ENCODE results near the gene XYLB.

DNA sequence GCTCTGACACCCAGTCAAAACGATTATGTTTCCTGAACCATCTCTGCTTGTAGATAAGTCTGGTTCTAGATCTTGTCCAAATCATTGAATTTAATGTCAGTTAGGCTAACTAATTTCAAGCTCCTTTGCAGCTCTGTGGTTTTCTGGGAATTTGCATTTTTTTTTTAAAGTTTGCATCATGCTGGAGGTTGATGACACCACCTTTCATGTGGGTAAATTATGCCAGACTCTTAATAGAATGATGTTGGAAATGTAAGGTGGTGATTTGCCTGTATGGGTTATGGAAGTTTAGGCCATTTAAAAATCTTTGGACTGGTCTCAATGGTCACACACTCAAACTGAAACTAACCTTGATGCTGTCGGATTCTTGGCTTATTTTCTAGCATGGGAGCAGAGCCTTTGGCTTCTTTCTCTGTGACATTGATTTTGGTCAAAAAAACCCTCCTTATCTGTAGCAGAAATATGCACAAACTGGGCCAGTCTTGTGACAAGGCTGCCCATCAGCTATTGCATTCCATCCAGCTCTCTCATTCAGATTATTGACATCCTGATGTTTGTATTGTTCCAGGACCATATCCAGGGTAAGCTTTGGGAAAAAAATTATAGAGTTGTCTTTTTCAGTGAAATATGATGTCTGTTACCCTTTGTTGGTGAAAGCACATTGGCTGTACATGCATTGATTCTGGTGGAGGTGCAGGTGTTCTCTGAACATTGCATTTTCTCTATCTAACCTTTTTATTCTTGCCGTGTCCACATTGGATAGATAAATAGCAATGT lies 35.9 kb downstream of the ARPP21 start:
- PRO-cap = no peak

DNA sequence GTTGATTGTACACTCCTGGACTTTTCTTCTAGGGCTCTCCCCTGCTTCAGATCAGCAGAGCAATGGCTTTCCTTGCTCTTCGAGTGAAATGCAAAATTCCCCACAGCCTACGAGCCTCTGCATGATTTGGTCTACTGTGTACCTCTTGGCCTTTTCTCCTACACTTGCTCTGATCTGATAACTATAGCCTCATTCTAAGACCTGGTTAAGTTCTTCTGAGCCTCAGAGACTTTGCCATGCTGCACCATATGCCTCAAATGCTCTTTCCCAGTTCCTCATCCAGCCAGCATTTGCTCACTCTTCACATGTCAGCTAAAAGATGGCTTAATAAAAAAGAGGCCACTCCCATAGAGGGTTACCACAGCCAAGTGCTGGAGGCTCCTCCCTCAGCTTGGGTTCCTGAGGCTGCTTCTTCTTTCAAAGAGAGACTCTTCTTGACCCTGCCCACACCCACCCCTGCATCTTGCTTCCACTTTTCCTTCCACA lies 22.9 kb upstream of the DCLK3 start:
- PRO-cap = no peak

DNA sequence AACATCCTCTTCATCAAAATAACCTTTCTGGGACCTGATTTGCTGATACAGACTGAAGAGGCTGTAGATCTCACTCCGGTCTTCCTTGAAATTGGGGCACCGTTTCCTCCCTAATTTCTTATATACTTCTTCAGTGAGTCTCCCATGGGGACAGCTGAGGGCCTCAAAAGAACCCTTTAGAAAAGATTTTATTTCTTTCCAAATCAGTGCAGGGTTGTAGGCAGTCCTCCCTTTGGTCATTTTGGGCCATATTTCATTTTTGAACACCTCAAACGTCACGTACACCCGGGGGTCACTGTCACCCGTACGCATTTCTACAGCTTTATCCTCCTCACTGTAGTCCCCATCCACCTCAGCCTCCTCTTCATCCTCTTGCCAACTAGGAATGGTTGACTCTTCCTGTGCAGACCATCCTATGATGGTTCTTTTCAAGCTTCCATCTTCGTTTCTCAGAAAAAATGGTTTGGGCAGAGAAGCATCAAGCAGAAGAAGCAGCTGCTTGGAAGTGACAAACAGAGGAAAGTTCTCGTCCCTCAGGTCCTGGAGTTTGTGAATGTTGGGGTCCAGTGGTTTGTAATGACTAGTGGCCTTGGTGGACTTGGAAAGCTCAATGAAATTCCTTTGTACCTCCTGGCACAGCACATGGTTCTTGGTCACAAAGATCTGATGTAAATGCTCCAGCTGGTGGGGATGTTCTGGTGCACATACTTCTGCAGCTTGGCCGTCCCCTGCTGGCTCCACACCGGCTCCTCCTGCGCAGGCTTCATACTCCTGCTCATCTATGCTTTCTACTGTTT lies 89.2 kb downstream of the TRANK1 start:
- PRO-cap = no peak

- PRO-cap = no peak
These were observed 87.7 kb downstream of the TRANK1 start for GRCh38 chr3:36856791-36857949.

GRCh38 chr3:36907740-36908835 lies 36.8 kb downstream of the TRANK1 start:
- PRO-cap = bidirectional peak, plus-strand start at chr3:36908646, minus-strand start at chr3:36908518

DNA sequence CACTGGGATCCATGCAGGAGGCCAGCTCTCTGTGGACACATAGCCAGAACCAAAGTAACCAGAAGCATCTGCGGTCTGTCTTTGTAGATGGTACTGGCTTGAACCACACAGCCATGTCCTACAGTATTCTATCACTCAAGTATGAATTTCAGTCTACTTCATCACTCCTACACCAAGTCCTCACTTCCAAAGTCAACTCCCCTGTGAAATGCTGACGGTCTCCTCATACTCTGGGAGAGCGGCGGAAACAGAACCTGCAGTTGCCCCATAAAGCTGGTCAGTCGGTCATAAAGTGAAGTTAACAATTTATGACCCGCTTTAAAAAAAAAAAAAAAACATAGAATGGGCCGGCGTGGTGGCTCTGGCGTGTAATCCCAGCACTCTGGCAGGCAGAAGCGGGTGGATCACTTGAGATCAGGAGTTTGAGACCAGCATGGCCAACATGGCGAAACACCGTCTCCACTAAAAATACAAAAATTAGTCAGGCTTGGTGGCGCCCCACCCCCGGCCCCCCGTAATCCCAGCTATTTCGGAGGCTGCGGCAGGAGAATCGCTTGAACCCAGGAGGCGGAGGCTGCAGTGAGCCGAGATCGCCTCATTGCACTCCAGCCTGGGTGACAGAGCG lies 2.2 kb downstream of the TRANK1 start:
- PRO-cap = no peak

GRCh38 chr3:36965383-36965954 lies 20.6 kb upstream of the TRANK1 start:
- PRO-cap = no peak

- PRO-cap = no peak
These were observed 11.3 kb downstream of the LRRFIP2 start for GRCh38 chr3:37162573-37163927.

DNA sequence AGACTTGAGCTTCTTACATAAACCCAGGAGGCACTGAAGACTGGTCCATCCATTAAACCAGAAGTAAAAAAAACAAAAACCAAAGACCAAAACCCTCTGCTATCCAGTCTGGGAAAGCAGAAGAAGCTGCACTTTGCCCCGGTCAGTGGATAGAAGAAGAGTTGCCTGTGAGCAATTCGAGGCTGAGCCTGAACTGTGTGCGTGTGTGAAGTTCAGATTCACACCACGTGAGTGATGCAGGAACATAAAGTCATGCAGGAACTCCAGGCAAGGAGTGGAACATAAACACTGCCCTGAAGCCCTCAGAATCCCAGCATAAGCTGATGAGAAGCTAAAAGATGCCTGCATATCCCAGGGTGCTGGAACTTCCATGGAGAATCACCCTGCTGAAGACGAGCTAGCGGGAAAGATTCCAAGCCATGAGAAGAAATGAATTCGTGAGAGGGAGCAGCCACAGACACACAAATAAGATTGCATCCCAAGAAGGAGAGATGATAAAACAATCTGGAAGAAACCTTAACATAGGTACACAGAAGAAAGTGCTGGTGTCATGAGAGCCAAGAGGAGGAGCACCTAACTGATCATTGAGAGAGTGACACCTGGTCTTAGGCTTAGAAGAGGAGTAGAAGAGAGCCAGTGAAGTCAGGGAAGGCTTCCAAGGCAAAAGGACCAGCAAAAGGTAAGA lies 66.1 kb upstream of the ITGA9 start:
- PRO-cap = no peak

- PRO-cap = no peak
These were observed 9.8 kb upstream of the ITGA9 start for GRCh38 chr3:37442041-37442585.

DNA sequence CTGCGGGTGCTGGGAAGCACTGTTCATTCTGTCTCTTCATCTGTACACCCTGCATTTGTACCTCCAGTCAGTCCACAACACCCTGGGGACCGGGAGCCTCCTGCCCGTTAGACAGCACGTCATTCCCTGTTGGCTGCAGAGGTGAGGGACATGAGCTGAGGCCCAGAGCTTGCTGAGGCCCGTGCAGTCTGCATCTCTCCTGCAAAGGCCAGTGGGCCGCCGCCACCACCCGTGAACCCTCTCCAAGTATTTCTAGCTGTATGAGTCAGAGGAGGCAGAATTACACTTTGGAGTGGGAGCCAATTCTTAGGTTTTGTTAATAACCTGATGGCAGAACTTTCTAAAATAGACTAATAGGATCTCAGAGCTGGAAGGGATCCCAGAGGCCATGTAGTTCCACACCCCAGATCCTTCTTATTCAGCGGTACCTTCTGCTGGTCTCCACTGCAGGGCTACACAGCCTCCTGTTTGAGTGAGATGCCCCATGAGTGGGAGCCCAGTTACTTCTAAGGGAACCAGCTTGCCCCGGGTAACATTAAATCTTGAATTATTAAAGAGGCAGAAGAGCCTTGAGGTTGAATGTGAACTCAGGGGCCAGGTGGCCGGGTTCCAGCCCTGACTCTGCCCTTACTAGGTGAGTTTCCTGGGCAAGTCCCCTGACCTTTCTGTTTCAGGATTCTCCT lies 74.6 kb downstream of the ITGA9 start:
- PRO-cap = no peak

GRCh38 chr3:37574602-37575149 lies 122.7 kb downstream of the ITGA9 start:
- PRO-cap = no peak

GRCh38 chr3:37661475-37661922 lies 200.2 kb upstream of the CTDSPL start:
- PRO-cap = no peak

DNA sequence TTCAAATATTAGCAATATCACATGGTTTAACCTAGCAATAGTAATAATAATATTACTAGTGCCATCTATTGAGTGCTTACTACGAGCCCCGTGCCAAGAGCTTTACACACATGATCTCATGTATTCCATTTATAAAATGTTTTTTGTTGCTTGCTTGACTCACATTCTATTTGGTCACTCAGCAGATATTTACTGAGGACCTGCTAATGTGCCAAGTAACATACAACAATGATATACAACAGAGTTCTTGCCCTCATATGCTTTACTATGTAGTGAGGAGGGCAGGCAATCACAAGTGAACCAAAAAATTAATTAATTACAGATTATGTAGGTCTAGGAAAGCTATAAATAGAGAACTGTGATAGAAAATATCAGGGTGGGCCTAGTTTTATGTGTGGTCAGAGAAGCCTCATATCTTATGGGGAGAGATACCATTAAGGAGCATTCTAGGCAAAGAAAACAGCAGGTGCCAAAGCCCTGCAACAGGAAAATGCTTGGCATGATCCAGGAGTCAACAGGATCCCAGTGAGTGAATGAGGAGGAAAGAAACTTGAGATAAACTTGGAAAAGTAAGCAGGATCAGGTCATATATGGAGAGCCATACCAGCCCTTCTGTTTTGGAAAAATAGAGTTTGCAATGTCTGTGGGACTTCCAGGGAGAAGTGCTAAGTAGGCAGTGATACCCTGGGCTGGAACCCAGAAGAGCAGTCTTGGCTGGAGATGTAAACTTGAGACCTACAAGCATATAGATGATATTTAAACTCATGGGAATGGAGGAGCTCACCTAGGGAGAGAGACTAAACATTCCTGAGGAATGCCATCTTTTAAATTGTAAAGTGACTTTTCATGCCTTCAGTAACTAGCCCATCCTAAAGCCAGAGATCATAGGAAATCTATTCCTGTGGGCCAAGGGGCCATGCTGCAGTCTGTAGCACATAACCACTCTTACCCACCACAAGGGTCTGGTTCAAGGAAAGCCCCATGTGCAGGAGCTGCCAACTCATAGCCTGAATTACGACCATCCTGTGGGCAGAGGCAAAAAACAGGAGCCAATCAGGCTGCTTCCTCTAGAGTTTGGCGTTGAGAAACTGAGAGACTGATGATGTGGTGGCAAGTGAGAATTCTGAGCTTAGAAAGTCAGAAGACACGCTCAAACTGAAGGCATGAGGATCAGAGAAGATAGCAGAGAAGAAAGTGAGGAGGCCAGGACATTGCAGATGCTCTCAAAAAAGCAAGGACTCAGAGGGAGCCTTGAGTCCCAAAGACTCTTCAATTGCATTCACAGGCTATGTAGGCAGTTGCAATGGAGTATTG lies 37.2 kb downstream of the CTDSPL start:
- PRO-cap = no peak

DNA sequence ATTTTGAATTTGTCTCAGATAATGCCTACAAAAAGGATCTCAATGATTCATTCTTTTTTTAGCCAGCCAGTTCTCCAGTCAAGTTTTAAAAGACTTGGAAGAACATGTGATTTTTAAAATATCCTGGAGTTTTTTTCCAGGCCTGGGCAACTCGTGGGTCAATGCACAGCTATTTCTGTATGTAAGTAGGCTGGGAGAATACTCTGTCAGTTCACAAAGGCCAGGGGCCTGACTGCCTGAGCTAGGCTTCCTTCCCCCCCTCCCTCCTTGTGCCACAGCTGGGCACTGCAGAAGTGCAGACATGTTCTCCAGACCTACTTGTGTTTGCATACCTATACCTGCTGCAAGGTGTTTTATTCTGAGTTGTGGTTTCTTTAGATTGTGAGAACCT lies 43.7 kb downstream of the CTDSPL start:
- PRO-cap = no peak

DNA sequence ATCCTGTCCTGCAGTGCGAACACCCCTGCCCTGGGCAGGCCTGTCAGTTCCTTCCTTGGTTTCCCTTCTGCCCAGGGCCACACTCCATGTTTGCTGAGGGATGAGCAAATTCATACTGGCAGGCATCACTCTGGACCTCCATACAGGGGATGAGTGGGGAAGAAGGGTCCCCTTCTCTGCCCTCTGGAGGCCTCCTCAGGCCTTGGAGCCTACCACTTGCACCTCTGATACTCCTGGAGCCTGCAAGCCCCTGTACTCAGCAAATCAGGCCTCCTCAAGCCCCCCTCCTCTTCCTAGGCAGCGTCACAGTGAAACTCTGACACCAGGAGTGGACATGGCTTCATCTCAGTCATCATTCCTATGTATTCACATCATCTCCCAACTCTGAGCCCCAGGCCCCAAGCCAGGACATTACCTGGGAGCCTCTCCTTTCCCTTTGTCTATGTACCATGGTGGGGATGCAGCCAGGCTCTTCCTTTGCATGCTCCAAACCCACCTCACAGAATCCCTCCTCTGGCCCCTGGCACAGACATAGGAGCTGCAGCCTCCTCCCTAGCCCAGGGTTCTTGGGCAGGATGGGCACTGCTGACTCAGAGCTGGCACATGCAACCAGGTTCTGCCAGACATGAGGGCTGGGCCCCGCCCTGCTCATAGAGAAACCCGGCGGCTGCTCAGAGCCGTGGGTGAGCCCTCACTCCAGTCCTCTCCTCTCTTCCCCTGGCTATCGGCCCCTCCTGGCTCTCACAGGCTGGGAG lies 1.6 kb upstream of the PLCD1 start:
- PRO-cap = no peak

GRCh38 chr3:38069420-38069714 lies 30.4 kb downstream of the DLEC1 start:
- PRO-cap = no peak

GRCh38 chr3:38096496-38096695 lies 40.5 kb downstream of the ACAA1 start:
- PRO-cap = no peak

GRCh38 chr3:38151356-38152334 lies 13.2 kb downstream of the MYD88 start:
- PRO-cap = no peak

DNA sequence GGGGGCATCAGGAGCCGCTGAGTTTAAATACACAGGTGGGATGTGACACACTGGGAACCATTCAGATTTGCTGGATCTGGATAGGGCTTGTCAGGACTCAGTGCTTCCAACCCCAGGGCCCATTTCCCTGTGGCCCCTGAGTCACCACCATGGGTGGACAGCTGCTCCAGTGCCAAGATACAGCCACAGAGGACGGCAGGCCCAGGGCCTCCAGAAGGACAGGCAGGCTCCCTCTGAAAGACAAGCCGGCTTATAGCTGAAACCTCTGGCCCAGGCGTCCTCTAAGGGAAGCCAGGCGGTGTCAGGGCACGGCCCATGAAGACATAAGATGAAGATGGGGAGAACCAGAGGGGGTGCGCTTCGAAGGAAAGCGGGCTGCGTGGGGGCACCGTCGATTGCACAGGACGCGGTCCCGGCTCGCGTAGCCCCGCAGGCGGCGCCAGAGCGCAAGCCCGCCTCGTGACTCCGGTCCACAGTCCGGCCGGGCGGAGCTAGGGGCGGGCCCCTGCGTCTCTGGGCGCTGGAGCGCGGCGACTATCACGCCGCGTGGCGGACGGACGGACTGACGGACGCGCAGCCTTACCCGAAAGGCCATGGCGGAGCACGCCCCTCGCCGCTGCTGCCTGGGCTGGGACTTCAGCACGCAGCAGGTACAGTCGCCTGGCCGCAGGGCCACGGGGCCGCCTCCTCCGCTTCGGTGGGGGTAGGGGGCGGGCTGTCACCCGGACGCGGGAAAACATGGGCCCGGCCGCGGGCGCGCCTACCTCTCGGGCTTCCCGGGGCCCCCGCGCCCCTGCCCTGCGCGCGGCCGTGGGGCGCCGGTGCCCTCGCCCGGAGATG lies at the start of gene XYLB:
Gene XYLB (plus strand): TSS at position 510 of the 840 bp plus-strand sequence.
- PRO-cap = bidirectional peak, plus-strand start at position 540 of the sequence, minus-strand start at position 564 of the sequence